M059J (cell line): ENCODE measurements around the genes TXNRD1 and WASHC4.

GRCh38 chr12:103946370-103946965 lies 10.5 kb downstream of the UQCC6 start:
- RAMPAGE, long total RNA = no peak

- RAMPAGE, long total RNA = no peak
Observed at GRCh38 chr12:103946966-103948072, 9.7 kb downstream of the UQCC6 start.

DNA sequence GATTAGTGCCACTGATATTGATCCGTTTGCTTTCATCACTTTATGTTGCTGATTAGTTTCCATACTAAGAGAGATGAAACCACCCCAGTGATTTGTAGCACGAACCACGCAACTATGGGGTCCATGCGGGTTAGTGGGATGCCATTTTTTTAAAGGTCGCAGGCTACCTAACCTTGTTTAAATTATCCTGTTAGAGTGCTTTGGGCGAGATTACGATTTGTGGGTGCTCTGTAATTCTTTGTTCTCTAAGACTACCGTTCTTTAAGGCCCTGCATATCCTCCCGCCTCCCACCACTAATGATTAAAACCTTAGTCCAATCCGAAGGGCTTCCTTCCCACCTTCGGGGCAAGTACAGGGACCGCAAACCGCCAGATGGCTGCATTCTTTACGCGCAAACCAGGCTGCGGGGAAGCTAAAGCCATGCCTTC lies 959 bp downstream of the NFYB start:
- RAMPAGE, long total RNA = no peak

GRCh38 chr12:104180046-104180775 lies 35.4 kb upstream of the TXNRD1 start:
- RAMPAGE, long total RNA = no peak

DNA sequence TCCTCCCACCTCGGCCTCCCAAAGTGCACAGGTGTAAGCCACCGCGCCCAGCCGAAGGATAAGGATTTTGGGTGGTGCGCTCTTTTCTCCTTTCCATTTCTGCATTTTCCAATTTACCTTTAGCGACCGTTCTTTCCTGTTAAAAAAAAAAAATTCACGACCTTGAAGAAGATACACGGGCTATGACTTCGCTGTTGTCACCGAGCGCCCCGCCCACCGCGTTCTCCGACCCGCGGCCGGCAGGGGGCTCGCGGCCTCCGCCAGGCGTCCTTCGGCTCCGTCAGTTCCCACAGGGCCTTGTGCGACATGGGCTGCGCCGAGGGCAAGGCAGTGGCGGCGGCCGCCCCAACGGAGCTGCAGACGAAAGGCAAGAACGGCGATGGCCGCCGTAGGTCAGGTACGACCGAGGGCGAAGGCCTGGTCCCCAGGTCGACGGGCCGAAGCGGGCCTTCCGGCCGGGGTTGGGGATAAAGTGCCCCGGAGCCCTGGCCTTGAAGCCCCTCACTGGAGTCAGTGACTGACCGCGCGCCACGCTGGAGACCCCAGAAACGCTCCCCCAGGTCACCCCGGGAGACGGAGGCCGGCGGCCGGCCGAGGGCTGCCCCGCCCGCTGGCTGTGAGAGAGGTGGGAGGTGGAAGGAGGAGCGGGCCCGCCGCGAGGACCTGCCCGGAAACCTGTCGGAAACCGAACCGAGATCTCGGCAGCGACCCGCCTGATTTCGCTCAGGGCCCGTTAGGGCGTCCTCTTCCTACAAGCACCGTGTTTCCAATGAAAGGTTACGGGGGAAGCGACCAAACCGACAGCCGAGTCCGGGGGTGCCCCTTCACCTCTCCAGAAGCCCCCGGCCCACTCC lies at the start of gene TXNRD1:
TXNRD1 (plus strand) TSS at position 283 of the 854 bp plus-strand sequence.
- RAMPAGE, long total RNA = no peak

- RAMPAGE, long total RNA = no peak
Observed at GRCh38 chr12:104276033-104276817, 27.3 kb upstream of the EID3 start.

GRCh38 chr12:104413145-104413516 lies 43.6 kb upstream of the CHST11 start:
- RAMPAGE, long total RNA = no peak

DNA sequence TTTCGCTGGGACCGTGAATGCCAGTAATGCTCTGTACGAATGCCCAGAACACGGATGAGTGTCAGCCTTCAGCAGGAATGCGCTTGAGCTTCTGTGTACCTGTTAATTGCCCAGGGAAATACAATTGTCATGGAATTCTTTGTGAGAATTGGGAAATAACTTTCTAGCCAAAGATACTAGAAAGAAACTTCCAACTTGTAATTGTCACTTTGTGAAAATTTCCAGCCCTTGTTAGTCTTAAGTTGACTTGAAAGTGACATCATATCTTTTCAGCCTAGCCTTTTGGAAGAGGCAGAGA lies 2.6 kb downstream of the CHST11 start:
- RAMPAGE, long total RNA = no peak

DNA sequence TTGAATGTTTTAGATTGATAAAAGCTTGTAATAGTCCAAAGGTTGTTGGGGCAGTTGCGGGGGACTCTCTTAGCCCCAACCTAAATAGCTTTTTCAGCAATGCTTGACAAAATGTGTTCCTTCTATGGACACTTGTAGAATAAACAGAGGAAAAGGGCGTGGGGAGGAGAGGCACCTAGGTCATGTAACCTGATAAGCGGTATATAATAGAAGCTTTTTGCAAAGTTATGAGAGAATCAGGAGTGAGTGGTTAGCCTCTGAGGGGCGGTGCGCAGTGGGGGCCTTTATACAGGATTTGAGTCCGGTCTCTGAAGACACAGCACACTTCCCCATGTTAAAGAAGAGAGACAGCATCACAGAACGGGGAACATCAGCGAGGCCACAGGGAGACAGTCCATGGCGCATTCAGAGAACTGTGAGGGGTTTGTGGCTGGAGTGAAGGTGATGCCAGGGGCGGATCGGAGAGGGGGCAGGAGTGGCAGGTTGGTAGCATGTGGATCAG lies 150.6 kb downstream of the CHST11 start:
- RAMPAGE, long total RNA = no peak

DNA sequence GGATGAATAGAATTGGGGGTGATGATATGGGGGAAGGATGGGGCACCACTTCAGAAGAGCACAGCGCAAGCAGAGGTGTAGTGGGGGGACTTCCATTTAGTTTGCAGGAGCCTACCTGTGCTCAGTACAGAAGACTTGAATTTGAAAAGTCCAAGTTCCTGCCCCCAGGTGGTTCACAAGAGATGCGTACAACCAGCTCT lies 175.4 kb downstream of the CHST11 start:
- RAMPAGE, long total RNA = no peak

DNA sequence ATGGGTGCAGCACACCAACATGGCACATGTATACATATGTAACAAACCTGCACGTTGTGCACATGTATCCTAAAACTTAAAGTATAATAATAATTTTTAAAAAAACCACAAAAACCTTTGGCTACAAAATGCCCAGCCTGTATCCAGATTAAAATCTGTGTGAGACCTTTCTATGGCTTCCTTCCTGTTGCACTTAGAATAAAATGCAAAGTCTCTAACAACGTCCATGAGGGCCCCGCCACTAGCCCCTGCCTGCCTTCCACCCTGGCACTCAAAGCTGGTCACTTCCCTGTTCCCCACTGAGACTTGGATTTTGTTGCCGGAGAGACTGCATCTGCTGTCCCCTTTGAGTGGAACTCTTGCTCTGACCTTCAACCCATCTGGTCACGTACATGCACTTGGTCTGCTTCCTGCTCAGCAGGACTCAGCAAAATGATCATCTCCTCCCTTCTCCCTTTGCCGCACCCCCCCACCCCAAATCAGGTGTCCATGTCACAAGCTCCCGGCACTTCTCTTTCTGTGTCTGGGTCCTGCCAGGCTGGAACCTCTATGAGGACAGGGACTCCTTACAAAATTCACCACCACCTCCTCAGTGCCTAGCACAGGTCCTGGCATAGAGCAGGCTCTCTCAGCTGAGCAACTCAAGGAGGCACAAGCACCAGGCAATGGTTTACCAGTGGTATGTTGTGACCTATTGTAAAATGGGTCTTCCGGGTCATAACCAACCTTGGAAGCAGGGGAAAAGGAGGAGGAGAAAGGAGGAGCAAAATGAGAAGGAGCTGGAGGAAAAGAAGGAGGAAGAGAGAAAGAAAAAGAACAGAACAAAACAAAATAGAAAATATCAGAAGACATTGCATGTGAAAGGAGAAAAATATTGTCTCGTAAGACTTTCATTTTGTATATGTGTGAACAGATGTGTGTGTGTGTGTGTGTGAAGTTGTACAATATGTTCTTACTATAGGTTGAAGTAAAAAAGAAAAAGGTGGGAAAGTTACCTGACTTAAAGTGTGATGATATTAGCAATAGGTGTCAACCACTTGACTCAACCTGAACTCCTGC lies 181.0 kb downstream of the CHST11 start:
- RAMPAGE, long total RNA = no peak

GRCh38 chr12:104724280-104724513 lies 233.9 kb downstream of the SLC41A2 start:
- RAMPAGE, long total RNA = no peak

DNA sequence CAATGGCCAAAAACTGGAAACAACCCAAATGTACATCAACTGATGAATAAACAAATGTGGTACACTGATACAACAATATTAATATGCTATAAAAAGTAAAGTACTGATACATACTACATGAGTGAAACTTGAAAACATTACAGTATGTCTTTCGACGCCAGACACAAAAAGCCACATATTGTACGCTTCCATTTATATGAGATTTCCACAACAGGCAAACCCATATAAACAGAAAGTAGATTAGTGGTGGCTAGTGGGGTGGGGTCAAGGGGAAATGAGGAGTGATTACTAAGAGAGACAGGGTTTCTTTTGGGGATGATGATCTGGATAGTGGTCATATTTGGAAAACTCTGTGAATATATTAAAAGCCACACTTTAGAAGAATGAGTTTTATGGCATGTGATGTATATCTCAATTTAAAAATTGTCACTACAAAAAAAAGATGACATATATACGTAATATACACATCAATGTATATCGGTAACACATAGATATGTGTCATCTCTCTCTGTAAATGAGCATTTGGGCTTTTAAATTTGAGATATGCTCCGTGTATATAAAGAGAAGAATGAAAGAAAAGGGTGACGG lies 887 bp downstream of the SLC41A2 start:
- RAMPAGE, long total RNA = no peak

DNA sequence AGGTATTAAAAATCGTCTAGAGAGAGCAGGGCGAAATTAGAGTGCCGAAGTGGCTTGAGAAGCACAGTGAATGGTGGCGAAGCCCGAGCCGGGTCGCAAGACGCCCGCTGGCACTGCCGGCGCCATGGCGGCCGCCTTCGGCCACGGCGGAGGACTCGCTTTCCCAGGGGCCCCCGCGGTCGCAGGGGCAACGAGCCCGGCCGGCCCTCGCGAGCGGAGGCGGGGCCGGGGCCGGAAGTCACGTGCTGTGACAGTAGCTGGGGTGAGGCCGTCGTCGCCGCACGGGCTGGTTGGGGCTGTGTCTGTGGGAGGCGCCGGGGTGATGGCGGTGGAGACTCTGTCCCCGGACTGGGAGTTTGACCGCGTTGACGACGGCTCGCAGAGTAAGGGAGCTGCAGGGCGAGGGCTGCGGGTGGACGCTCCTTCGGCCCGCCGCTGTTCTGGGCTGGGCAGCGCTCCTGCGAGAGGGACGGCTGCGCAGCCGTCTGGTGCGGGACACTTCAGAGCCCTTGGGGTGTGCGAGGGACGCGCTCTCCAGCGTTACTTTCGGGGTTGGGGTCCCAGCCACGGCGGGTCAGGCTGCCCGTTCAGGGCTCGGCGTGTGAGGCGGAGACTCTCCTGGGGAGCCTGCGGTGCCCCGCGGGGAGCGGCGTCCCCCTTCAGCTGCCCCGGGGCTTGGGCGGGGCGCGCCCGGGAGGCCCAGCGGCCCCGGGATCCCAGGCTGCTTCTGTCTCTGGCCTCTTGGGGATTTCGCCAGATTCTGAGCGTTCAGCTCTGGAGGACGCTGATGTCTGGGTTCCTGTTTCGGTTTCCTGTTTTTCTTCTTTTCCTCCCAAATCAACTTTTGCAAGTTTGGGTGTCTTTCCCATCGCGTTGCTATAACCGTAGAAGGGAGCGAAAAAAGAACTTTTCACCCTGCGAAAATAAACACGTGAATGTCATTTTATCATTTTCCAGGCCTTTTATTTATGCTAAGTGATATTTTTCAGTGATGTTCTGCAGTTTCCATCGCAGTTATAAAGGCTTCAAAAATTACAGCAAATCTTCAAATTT lies at the start of gene WASHC4:
WASHC4 (plus strand) TSS at position 253 of the 1,053 bp plus-strand sequence.
- RAMPAGE, long total RNA = no peak

GRCh38 chr12:105351321-105352157 lies 21.0 kb downstream of the C12orf75 start:
- RAMPAGE, long total RNA = no peak

- RAMPAGE, long total RNA = no peak
Observed at GRCh38 chr12:105466500-105467197, 136.2 kb downstream of the C12orf75 start.

GRCh38 chr12:105587204-105587434 lies 256.6 kb downstream of the C12orf75 start:
- RAMPAGE, long total RNA = no peak

- RAMPAGE, long total RNA = no peak
Observed at GRCh38 chr12:106096135-106096890, 42.4 kb downstream of the NUAK1 start.

DNA sequence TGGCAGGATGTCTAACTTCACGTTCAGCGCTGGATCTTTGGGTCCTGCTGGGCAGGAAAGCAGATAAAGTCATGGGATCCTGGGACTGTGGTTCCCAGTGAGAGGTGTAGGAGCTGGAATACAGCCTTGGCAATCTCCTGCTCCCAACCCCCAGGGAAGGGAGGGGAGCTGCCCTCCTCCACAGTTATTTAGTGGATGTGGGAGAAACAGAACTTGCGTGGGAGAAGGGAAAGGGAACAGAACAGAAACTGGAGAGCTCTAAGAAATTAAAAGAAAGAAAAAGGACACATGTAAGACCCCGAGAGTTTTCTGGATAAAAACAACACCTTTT lies 36.9 kb downstream of the NUAK1 start:
- RAMPAGE, long total RNA = no peak

GRCh38 chr12:106107446-106107897 lies 31.3 kb downstream of the NUAK1 start:
- RAMPAGE, long total RNA = no peak